Placental pericyte (primary cell): ENCODE data around the genes LAMA1, MTCL1 and TWSG1.

- CAGE, long polyA plus RNA = no peak
Measured at GRCh38 chr18:6370336-6371156, 44.2 kb downstream of the L3MBTL4 start.

DNA sequence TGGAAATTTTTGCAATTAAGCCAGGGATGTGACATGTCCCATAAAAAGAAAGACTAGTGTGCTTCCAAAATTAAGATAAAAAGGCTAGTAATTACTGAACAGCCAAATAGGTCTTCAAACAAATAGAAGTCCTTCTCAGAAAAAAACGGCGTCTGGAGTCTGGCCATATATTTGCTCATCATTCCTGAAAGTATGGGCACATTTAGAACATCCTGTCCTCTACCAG, 63.8 kb upstream of the L3MBTL4 start:
- CAGE, long polyA plus RNA = no peak

- CAGE, long polyA plus RNA = no peak
Measured at GRCh38 chr18:6776114-6776622, 46.7 kb downstream of the ARHGAP28 start.

DNA sequence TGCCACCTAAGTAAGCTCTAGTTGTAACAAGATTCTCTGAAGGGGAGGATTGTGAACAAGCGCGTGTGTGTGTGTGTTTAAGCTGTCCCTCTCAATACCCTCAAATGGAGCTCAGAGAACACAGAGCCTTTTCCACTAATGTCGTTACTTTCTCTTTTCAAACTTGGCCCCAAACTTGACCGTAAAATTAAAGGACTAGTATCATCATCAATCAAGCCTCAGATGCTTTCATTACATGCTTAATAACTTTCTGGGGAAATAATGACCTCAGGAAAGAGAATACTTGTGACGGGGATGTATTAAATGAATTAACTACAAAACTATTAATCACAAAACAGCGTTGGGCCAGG, 155.8 kb downstream of the ARHGAP28 start:
- CAGE, long polyA plus RNA = no peak

- CAGE, long polyA plus RNA = no peak
Measured at GRCh38 chr18:6994769-6995402, 122.7 kb downstream of the LAMA1 start.

GRCh38 chr18:7117303-7118214, at the start of gene LAMA1:
TSS of gene LAMA1 (minus strand) at chr18:7117797.
- CAGE, long polyA plus RNA = no peak

DNA sequence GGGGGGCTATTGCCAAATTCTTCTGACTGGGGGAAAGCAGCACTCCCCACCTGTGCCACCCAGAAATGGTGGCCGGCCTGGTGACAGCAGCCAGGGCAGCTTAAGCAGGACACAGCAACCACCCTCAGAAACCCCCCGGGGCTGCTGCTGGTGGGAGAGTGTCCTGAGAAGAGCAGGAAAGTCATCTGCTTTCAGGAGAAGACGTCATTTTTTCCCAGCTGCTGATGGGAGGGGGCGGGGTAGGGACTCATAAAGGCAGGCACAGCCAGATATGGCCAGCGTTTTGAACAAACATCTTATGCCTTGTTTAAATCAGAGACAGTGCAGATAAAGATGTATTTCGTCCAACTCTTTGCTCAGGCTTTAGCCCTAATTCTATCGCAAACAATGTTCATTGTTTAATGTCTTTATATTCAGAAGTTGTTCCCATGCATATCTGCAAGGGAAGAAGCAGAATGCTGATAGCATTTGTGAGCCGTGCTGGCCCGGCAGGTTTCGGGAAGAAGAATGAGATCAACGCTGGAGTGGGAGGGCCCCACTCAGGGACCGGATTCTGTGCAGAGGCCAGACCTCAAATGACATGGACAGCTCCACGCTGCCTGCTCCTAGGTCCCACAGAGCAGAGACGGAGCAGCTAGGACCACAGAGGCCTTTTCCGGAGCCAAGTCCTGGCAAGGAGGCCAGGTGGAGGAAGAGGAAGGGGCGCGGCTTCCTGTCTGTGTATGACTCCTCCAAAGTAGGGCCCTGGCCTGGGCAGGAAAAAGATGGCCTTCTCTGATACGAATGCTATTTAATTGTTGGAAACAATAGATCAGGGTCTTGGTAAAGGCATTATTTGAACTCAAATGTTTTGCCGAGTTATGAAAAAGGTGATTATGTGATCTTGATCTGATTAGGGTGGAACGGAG, 139.7 kb downstream of the LRRC30 start:
- CAGE, long polyA plus RNA = no peak

- CAGE, long polyA plus RNA = no peak
Measured at GRCh38 chr18:7567944-7568468, 890 bp downstream of the PTPRM start.

- CAGE, long polyA plus RNA = no peak
Measured at GRCh38 chr18:7748951-7749307, 181.8 kb downstream of the PTPRM start.

DNA sequence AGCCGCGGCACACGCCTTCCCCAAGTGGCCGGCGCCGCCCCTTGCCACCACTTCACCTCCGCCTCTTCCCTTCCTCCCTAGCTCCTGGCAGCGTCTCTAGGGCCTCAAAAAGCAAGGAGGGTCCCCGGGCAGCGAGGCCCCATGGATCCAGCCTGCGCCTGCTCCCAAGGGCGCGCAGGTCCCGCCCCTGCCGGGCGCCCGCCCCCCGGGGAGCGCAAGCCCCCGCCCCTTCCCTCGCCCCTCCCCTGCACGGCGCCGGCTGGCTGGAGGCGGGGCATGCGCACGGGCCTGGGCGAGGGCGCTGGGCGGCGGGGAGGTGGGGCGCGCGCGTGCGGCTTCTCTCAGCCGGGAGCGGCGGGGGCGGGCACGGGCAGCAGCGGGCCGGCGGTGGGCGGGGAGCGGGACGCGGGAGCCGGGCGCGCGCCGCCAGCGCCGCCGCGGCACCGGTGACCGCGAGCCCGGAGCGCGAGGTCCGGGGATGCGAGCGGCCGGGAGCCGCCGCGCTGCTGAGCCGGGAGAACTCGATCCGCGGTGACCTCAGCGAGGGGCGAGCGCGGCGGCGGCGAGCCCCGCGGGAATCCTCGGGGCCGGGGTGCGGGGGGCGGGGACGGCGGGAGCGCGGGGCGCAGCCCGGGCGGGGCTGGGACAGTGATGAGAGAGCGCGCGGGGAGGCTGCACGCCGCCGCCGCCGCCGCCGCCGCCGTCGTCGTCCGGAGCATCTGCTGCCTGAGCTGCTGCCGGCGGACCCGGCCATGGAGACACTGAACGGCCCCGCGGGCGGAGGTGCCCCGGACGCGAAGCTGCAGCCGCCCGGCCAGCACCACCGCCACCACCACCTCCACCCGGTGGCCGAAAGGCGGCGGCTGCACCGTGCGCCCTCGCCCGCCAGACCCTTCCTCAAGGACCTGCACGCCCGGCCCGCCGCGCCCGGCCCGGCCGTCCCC, at the start of gene MTCL1:
Gene MTCL1, plus strand, starts transcription at position 648 of the 944 bp plus-strand sequence.
- CAGE, long polyA plus RNA = no peak

- CAGE, long polyA plus RNA = no peak
Measured at GRCh38 chr18:8707756-8708073, 2.4 kb downstream of the MTCL1 start.

DNA sequence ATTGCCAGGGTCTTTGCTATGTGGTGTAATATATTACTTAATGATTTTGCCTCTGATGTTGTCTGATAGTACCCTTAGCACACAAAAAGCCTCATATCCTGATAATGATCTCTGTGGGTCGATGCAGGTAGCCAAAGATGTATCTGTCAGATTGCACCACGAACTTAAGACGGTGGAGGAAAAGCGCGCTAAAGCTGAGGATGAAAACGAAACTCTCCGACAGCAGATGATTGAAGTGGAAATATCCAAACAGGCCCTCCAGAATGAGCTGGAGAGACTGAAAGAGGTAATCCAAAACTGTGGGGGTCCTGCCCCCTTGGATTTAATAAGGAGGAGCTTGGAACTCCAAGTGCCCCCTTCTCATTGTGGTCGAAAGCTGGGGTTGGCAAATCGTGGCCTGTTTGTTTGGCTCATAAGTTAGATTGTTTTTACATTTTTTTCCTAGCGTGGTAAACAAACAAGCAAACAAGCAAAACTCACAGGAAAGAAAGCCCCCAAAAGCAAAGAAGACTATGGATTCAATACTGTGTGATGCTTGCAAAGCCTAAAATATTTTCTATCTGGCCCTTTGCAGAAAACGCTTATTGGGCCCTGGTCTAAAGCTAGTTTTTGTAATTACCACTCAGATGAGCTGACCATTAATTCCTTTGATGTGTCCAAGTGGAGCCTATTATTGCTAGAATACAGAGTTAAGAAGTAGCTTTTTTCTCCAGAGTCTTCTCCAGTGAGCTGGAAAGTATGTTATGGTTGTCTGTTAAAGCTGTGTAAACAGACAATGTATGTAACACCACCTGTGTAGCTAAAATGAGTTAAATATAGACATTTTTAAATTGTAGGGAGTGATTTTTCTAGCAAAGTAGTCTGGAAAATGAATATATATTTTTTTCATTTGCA, 15.1 kb downstream of the MTCL1 start:
- CAGE, long polyA plus RNA = no peak

DNA sequence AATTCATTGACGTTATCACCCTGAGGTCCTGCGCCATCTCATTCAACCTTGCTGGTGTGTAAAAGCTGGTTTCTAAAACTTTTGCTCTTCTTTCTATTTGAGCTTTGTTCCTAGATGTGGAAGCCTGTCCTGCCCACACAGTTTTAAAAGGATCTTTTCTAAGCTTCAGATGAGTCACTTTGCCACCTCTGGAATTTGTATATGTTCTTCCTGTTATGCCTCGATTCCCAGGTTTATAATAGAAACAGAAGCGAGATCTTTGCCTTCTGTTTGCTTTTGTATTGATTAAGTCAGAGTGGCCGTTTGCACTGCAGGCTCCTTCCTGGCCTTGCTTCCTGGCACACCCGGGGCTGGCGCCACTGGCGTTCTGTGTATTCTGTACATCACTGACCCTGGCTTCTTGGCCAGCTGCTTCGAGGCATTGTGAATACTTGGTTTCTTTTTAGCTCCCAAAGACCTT, 91.8 kb downstream of the MTCL1 start:
- CAGE, long polyA plus RNA = no peak

DNA sequence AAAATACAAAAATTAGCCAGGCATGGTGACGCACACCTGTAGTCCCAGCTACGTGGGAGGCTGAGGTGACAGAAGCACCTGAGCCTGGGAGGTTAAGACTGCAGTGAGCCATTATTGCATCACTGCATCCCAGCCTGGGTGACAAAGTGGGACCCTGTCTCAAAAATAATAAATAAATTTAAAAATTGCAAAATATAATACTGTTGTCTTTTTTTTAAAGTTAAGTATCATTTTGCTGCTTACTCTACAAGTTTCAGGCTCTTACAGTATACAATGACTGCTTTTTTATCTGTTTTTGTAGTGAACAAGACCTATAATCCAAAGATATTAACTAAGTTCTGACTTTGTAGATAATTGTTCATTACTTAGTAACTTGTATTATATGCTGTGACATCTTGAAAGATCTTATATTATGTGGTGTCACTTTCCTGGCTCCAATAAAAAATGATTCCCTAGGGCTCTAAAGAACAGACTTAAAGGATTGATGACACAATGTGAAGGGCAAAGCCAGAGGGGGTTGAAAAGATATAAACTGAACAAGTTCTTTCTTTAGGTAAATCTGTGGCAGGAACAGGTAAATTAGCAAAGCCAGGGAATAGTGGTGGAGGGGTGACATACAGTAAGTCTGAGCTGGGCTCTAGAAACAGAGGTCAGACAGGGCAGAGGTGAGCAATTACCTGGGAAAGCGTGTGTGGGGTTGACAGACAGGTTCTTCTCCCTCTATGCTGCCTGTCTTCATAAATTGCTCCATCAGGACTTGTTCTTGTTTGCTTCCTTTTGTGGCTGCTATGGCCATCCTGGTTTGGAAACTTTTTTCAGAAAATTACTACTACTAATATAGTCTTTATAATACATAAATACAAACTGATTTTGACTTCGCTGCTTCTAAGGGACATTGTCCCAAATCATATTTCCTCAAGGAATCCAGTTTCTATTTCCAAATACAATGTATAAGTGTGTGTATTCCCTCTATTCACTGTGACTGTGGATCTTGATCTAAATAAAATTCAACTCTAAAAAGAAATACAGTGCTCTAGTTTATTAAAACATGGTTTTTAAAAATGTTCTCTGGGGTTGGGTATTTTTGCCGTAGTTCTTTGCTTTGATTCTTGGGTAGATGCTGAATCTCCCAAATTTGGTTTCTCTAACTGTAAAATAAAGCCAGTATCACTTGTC, 3.5 kb upstream of the ANKRD12 start:
- CAGE, long polyA plus RNA = no peak

DNA sequence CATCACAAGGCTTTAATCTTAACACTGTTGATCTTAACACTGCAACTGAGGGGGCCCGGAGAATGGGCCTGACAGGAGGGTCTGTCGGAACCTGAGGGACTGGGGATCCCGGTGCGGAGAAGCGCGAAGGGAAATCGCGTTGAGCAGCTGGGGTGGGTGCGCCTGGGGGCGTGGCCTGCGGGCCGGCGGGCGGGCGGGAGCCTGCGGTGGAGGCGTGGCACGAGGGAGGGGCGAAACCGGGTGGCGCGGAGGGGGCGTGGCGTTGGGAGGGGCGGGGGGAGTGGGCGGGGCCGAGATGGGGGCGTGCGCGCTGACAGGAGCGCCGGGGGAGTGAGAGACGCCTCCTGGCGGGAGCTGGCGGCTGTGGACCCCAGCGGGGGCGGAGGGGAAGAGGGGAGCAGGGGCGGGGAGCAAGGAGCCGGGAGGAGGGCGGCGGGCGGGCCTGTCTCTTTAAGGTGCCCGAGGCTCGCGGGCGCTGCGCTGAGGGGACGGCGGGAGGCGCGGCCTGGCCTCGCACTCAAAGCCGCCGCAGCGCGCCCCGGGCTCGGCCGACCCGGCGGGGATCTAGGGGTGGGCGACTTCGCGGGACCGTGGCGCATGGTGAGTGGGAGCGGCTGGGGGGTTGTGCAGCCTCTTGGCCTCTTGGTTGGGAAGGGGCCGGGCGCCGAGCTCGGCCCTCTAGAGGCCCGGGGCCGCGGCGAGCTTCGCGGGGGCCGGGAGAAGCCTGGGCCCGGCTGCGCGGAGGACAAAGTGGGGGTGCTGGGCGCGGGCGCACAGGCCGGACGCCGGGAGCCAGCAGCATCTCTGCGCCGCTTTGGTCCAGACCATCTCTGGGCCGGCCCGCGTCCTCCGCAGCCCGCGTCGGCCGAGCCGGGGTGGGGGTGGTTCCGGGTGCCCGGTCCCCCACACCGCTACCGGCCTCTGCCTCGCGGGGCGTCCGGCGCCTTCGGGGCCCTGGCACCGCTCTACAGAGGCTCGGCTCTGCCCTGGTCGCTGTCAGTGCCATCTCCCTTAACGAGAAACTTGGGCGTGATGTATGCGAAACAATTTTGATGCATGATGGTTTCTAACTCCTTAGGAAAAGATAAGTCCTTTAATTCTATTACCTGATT, at the start of gene TWSG1:
Gene TWSG1, plus strand, starts transcription at position 453 of the 1,112 bp plus-strand sequence.
- CAGE, long polyA plus RNA = no peak

GRCh38 chr18:9418021-9418369, 57.3 kb upstream of the RALBP1 start:
- CAGE, long polyA plus RNA = no peak

DNA sequence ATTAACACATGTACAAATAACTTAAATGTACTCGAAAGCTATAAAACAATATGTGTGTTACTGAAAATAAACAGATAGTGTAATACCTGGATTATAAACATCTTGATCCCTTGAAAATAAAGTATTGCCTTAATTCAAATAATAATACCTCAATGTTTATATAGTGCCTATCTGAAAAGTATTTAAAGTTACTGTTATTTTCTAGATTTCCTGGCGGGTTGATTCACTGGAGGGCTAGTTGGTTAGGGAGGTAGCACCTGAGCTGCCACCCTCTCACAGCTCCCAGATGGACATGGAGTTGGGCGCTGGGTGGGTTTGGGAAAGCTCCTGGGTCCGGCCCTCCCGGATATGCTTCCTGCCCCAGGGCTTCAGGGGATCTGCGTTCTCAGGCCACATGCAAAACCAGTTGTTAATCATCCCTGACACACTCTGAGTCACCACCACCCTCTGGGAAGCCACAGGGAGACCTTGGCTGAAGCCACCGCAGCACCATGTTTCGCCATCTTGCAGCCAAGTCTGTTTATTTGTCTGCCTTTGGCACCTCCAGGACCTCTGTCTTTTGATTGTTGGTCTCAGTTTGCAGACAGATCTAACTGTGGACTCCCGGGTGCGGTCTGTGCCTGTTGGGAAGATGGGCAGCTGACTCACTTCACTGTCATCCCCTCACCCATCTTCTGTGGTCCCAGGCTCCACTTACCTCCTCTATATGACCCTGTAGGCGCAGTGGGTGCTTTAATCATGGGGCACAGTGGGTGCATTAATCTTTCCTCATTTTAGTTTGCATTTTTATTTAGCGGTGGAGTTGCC, 35.4 kb downstream of the RAB31 start:
- CAGE, long polyA plus RNA = no peak

- CAGE, long polyA plus RNA = no peak
Measured at GRCh38 chr18:9810889-9811441, 74.8 kb upstream of the TXNDC2 start.

DNA sequence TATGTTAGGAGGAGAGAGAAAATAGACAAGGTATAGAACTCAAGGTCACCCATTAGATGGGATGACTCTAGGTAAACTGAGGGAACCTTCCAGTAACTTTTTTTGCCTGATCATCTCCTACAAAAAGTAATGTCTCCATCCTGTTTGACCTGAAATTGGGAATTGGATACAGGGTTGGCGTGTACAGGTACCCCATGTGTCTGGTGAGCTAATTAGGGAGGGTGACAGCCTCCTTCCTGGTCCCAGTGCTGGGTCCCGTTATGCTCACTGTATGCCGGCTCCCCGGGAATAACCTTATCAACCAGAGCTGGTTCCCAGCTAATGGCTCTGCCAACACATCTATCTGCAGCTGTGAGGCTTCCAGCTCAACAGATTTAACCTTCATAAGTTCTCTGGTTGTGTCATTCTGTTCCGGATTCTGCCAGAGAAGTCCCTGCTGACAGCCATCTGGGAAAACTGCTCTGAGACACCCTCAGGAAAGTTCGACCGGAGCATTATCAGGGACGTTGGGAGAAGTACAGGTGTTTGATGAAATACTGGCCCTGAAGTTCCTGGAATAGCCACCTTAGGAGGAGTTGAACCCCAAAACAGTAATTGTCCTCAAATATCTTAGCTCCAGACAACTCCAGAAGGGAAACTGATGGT, 39.7 kb upstream of the TXNDC2 start:
- CAGE, long polyA plus RNA = no peak

DNA sequence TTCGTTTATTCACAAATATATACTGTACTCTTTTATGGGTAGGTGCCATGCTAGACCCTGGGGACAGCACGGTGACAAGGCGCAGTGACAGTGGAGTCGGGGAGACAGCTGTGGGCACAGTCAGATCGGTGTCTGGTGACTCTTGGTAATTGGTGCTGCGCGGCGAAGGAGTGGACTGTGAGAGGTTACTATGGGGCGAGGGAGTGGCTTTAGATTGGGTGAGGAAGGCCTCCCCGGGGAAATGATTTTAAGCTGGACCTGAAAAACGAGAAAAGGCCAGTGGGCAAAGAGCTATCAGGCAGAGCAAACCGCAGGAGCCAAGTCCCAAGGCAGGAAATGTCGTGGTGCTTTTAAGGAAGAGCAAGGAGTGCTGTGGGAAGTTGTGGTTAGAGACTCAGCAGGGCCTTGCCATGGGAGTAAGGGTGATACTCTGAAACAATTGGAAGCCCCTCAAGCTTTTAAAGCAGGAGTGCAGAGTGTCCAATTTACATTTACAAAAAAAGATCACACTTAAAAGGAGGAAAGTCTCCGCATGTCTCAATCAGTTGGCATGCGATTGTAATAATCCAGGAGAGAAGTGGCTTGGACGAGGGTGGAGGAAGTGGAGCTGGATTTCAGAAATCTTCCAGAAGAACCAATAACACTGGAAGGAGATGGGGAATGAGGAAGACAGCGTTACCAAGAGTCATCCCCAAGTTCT, 36.1 kb upstream of the TXNDC2 start:
- CAGE, long polyA plus RNA = no peak